ENCODE measurements around the gene KRTAP12-2.

- RRBS = no CpG with 5 or more reads among the region's 13 CpGs
These were observed 44.9 kb downstream of the AGPAT3 start for GRCh38 chr21:43909851-43910349.

DNA sequence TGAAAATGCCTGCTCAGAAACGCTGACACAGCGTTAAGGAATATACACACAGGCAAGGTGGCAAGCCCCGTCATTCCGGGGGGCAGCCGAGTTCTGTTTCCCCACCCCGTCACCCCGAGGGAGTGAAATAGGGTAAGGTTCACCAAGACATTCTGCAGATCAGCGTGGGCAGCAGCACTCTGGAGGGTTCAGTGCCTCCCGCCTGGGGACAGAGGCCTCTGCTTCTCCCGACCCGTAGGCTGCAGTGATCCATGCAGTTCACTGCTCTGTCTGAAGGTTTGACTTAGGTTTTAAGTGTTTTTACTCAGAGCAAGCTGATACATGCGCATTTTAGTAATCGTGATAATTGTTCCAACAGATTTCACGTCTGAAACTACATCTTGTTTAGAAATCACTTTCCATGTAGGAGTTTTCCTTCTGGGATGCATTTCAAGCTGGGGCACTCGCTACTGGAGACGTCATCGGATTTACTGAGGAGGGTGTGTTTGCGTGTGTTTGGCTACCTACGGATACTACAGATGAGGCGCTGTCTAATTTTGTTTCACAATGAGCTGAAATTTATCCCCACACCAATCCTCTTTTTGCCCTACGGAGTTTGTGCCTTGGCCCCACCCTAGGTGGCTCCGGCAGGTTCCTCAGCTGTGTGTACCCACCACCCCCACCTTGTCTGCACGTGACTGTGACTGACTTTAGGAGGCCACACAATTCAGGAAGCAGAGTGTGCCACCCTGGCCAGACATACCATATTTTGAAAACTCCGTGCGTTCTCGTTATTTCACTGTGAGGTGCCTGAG, 63.5 kb downstream of the AGPAT3 start:
- RRBS = no CpG with 5 or more reads among the region's 26 CpGs

DNA sequence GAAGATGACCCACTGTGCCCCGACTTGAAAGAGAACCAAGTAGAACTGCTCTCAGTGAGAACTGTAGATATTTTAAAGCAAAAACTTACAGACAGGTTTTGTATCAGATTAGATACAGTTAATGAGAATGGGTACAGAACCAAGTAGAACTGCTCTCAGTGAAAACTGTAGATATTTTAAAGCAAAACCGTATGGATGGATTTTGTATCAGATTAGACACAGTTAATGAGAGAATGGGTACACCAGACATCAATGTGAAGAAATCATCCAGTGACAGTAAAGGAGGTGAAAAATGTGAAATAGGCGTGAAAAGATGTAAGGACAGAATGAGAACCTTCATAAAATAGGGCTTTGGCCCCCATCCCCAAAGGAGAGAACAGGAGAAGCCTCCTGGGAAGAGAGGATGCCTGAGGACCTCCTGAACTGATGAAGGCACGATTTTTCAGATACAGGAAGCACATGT, 49.2 kb upstream of the TRAPPC10 start:
- RRBS = no CpG with 5 or more reads among the region's 4 CpGs

- RRBS = no CpG with 5 or more reads among the region's 23 CpGs
These were observed 44.4 kb upstream of the TRAPPC10 start for GRCh38 chr21:43967677-43968231.

- RRBS = 92% methylated on average over 3 of the region's 29 CpGs
These were observed 43.2 kb upstream of the TRAPPC10 start for GRCh38 chr21:43968784-43969484.

GRCh38 chr21:43984938-43985918, 26.9 kb upstream of the TRAPPC10 start:
- RRBS = no CpG with 5 or more reads among the region's 38 CpGs

DNA sequence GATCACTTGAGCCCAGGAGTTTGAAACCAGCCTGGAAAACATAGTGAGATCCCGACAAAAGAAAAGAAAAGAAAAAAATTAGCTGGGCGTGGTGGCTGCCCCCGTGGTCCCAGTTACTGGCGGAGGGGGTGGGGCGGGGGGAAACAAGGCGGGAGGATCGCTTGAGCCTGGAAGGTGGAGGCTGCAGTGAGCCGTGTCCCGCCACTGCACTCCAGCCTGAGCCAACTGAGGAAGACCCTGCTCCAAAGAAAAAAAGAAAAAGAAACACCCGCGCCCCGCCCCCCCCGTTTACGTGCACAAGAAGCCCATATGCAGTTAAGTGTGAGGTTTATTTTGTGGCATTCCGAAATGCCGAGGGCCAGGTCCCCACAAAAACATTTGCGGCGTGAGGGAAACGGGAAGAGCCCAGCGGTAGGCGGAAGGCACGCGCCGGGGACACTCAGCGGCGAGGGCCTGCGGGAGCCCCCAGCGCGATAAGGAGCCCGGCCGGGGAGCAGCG, 563 bp upstream of the TRAPPC10 start:
- RRBS = under 1% methylated on average over 9 of the region's 32 CpGs

GRCh38 chr21:44033163-44034182, 21.4 kb downstream of the TRAPPC10 start:
- RRBS = no CpG with 5 or more reads among the region's 9 CpGs

- RRBS = no CpG with 5 or more reads among the region's 3 CpGs
These were observed 23.6 kb downstream of the TRAPPC10 start for GRCh38 chr21:44035654-44036198.

- RRBS = no CpG with 5 or more reads among the region's 9 CpGs
These were observed 40.3 kb downstream of the TRAPPC10 start for GRCh38 chr21:44052251-44052975.

DNA sequence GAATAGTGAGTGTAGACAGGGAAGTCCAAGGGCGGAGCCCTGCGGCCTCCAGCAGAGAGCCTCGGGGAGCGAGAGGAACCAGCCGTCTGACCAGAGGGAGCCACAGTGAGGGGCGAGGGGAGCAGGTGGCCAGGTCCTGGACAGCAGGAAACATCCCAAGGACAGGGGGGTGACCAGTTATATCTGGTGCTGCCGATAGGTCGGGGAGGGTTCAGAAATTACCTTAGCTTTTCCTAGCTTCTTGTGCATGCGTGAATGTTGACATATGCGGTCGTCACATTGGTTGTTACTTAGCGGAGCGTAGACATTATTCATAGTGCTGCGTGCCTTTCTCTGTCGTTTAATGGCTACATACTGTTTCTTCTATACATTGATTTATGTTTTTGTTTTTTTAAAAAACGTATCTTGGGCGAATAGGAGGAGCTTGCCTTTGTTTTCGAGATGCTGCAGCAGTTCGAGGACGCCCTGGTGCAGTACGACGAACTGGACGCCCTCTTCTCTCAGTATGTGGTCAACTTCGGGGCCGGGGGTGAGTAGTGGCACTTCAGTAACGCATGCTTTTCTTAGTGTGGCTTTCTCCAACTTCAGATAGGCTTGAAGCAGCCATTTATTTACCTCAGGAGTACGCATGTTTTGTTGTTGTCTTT, 46.7 kb downstream of the TRAPPC10 start:
- RRBS = no CpG with 5 or more reads among the region's 27 CpGs

DNA sequence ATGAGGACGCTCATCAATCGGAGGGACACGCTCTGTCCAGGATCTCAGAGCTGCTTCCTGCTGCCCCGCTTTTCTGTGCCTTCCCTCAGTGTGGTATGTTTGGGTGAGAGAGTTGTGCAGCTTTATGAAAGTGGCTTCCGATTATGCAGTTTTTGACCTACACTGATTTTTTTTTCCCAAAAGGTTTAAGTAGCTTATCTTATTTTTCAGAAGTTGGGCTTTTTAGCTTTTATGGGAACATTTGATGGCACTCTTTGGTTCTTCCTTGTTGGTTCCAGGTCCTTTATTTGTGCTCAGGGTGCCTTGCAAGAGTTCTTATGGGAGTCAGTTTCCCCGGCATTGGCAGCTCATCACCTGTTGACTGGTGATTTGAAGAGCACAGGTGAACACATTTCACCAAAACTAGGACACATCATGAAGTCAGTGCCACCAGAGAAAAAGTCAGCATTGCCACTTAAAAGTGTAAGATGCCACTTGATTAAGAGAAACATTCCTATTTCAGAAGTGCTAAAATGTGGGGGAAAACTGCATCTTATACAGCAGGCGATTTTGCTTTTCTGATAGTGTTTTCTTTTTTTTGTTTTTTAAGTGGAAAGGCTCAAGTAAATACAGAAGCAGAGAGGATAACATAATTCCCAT, 34.1 kb upstream of the PWP2 start:
- RRBS = no CpG with 5 or more reads among the region's 7 CpGs

GRCh38 chr21:44424944-44426082, 30.0 kb upstream of the LRRC3 start:
- RRBS = 67% methylated on average over 12 of the region's 58 CpGs

DNA sequence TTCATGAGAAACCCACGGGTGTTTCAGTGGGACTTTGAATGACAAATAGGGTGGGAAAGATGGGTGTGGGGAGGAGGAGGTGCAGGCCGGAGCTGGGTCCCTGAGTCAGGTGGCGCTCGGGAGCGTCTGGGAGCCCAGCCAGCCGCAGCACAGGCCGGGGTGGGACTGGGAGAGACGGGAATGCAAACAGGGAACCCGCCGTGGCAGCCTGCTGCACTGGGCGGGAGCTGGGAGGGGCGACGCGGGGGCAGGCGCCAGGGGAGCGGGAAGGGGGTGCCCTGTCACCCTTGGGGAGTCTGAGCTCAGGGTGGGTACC, 16.9 kb upstream of the LRRC3 start:
- RRBS = 57% methylated on average over 6 of the region's 16 CpGs

DNA sequence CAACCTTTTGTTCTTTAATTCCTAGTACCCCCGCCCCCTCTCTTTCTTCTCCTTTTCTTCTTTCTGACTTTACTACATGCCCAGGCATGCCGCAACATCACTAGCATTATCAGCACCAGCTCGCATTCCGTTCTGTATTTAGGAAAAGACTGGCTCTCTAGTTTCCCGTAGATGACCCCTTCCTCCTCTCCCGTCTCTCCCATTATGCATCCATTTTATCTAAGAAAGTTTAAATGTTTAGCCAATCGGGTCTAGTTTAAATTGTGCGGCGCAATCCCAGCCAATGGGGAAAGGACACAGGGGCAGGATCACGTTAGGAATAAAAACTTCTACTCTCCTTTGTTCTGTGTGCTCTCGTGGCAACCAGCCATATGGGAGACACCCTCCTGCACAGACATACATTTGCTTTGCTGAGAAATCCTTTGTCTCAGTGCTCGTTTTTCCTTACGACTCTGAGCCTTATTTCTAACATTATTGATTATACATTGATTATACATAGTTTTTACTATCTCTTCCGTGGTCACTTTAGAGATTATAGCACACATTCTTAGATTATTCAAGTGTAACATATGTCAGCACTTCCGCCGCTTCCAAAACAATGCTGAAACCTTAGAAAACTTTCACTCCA, 2.2 kb upstream of the KRTAP10-7 start:
- RRBS = no CpG with 5 or more reads among the region's 16 CpGs

DNA sequence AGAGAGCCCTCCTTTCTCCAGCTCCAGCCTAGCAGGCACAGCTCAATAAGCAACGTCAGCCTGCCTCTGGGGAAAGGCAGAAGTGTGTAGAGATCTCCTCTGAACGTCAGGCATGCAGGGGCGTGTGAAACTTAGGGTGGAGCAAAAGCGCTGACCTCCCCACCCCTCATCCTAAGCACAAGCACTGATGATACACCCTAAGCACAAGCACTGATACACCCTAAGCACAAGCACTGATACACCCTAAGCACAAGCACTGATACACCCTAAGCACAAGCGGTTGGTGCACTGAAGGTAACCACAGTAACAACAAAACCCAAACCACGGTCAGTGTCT, 1.3 kb downstream of the KRTAP12-3 start:
- RRBS = no CpG with 5 or more reads among the region's 6 CpGs

DNA sequence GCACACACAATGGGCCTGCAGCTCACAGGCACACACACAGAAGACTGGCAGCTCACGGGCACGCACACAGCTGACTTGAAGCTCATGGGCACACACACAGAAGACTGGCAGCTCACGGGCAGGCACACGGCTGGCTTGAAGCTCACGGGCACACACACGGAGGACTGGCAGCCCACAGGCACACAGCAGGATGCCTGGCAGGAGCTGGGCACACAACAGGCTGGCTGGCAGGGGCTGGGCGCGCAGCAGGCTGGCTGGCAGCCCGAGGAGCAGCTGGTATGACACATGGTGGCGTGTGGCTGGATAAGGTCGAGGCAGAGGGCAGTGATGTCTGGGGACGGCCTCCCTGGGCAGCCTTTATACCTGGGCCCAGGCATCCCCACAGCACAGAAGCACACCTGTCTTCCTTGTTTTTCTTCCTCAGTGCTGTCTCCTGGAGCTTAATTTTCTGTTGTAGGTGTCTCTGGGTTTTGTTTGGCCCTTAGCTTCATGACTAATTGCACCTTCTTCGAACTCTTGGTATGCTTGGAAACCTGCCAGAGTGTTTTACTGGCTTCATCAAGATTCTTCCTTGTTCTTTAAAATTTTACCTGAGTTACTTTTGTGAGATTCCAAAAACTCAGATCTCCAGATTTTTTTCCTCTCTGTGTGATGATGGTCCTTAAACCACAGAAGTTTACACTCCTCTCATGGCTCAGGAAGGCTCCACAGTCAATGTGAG, at the start of gene KRTAP12-2:
KRTAP12-2 (minus strand) TSS at position 328 of the 721 bp plus-strand sequence.
- RRBS = no CpG with 5 or more reads among the region's 13 CpGs

GRCh38 chr21:44849373-44850088, 24.0 kb downstream of the PTTG1IP start:
- RRBS = no CpG with 5 or more reads among the region's 19 CpGs

DNA sequence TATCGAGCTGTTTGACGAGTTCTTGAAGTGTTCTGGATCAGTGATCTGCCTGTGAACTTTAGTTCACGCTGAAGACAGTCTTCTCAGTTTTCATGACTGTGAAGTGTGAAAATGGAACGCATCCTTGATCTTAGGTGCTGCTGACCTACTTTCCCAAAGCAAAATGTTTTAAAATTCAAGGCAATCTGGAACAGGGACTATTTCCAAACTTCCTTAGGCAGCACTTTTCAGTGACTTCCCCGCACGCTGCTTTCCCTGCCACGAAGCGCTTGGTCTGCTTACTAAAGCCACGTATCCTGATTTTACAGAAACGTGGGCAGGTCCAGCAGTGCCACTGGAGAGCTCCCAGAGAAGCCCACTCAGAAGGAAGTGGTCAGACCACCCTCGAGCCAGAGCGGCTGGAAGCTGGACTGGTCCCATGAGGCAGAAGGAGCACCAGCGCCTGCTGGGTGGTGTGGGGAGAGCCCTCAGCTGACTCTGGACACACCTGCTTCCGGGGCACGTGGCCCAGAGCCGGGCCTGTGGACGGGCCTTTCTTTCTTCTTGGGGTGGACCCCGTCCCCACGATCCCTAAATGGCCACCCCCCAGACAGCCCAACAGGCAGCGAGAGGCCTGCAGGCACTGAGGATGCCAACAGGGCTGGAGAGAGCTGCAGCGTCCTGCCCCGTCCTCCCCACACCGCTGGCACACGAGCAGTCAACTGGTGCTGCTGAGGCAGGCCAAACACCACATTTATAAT, 23.2 kb downstream of the PTTG1IP start:
- RRBS = no CpG with 5 or more reads among the region's 24 CpGs

GRCh38 chr21:44855512-44856859, 17.5 kb downstream of the PTTG1IP start:
- RRBS = no CpG with 5 or more reads among the region's 40 CpGs

All from choroid plexus epithelial cell (primary cell).